ENCODE results near the gene UCHL1.

- RRBS: no CpG with 5 or more reads among the region's 5 CpGs
These were observed 10.7 kb downstream of the LIAS start for GRCh38 chr4:39469241-39470292.

- RRBS: no CpG with 5 or more reads among the region's 7 CpGs
These were observed 706 bp downstream of the UGDH start for GRCh38 chr4:39526611-39526855.

DNA sequence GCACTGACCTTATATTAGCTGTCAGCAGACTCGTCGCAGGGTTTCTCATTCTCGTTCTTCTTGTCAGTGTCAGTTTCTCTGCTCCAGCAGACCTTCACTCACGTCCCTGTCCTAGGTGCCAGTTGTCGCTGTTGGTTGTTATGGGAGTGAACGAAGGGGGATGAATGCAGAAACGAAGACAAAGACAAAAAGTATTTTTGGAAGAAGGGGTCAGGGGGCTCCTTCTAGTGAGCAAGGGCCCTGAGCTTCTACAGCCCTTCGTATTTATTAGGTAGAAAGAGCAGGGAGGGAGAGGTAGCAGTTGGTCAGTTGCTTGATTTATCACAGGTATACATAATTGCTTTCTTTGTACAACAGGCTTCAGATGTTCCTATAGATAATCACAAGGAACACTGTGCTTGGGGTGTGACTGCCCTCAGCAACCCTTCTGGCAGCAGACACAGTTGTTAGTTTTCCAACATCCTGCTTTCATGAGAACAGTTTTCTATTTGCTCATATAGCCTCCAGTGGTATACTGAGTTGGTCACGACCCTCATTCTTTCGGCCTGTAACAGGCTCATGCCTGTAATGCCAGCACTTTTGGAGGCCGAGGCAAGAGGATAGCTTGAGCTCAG, 16.7 kb upstream of the UGDH start:
- RRBS: no CpG with 5 or more reads among the region's 11 CpGs

- RRBS: no CpG with 5 or more reads among the region's 4 CpGs
These were observed 41.7 kb upstream of the UGDH start for GRCh38 chr4:39568916-39569409.

DNA sequence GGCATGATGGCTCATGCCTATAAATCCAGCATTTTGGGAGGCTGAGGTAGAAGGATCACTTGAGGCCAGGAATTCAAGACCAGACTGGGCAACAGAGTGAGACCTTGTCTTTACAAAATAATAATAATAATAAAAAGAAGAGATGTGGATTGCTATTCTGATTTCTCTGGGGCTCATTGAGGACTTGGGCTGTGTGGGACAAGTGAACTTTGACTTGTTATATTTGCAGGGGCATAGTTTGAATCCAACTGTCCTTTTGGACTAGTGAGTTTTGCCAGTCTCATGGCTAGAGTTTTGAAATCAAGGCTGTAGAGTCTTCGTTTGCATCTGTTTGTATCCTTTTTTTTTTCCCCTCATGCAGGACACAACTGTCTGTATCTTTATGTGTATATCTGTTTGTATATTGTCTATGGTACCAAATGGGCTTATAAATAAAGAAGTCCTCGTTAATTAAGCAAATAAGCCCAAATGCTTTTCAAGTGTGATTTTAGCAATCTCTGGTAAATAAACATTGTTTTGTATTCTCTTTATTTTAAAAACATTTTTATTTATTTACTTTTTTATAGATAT, 11.2 kb upstream of the SMIM14 start:
- RRBS: no CpG with 5 or more reads among the region's 2 CpGs

DNA sequence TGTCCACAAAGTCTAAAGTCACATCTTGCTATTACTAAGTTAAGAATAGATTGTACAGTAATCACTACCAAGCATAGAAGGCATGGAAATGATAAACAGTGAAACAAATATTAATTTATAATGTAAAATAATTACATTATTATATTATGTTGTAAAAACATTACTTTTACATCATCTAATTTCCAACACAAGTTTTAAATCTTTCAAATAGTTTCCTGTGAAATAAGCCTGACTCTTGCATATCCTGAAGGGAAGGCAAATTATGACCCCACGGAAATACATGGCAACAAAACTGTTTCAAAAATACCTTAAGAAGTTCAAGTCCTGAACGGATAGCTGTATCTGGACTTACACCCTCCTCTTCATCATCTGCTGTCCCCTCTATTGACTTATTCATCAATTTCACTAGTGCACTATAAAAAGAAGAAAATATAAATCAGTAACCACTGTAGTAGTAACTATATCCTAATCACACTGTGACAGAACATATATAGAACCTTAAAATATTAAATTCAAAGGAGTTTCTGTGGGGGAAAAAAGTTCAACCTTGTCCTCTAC, 98.2 kb downstream of the PDS5A start:
- RRBS: no CpG with 5 or more reads among the region's 2 CpGs

- RRBS: no CpG with 5 or more reads among the region's 4 CpGs
These were observed 23.2 kb upstream of the RHOH start for GRCh38 chr4:40173552-40174090.

DNA sequence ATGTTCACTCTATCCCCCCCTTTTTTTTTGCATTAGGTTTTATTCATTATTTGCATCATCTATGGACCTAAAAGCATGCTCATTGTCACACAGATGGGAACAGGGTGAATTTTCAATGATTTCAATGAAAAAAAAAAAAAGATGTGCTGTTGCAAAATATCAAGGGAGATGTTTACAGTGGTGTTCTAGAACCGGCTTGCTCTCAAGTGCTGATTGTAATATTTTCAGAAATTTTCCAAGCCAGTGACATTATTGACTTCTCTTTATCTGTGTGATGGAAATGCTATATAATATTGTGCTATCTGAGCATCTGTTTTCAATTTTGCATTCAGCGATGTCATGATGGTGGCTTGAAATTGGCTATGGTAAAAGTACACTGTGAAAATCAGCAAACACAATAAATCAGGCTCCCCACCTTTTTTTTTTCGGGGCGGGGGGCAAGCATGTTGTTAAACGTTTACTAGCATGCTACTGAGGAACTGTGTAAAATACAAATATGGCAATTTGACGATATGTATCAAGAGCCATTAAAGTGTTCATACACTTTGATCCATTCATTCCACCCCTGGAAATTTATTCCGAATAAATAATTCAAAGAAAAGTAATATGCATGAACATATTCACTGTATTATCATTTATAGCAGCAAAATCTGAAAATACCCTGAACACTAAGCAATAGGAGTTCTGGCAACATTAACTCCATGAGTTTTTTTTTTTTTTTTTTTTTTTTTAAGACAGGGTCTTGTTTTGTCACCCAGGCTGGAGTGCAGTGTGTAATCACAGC, 4.6 kb downstream of the RHOH start:
- RRBS: no CpG with 5 or more reads among the region's 7 CpGs

DNA sequence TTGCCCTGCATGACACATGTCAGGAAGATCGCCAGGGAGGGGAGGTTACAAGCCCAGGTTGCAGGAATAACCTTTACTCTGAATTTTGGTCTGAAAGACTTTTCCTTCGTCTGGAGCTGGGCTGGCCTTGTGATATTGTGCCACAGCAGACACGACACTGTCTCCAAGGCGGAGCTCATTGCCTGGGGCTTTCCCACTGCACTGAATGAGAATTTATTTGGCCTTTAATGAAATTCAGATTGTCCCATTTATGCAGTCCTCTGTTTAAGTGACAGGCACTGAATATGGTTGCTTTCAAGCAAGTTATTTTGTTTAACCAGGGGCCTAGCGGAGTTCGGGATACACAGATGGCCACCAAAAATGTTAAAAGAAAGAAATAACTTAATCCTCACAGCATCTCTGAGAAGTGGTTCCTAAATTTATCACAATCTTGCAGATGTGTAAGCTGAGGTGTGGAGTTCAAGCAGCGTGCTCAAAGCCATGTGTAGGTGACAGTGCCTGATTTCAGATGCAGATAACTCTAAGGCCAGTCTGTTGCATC, 45.2 kb downstream of the RHOH start:
- RRBS: no CpG with 5 or more reads among the region's 7 CpGs

DNA sequence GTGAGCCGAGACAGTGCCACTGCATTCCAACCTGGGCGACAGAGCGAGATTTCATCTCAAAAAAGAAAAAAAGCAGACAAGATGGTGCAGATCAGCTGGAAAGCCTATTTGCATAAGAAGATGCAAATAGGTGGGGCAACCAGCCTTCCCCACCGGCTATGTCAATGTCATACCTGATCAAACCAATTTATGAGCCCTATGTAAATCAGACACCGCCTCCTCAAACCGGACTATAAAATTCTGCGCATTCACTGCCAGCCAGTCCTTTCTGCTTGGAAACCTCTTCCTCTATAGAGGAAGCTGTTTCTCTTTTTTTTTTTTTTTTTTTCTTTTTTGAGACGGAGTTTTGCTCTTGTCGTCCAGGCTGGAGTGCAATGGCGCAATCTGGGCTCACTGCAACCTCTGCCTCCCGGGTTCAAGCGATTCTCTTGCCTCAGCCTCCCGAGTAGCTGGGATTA, 64.5 kb upstream of the CHRNA9 start:
- RRBS: no CpG with 5 or more reads among the region's 13 CpGs

- RRBS: no CpG with 5 or more reads among the region's 9 CpGs
These were observed 87.8 kb downstream of the CHRNA9 start for GRCh38 chr4:40422939-40423365.

GRCh38 chr4:40475575-40476216, 140.6 kb downstream of the CHRNA9 start:
- RRBS: no CpG with 5 or more reads among the region's 7 CpGs

DNA sequence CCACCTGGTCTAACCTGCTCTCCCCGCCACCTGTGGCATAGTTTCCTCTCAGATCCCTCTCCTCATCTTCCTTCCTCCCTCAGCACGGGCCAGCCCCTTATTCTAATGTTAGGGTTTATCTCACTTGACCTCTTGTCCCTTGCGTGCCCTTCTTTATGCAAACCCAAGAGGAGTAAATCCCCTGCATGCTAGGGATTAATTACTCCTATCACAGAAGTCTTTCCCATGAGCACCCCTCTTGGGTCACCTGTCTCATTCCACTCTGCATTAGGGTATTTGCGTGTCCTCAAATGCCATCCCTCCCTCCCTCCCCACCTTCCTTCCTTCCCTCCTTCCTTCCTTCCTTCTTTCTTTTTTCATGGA, 112.9 kb downstream of the RBM47 start:
- RRBS: no CpG with 5 or more reads among the region's 4 CpGs

DNA sequence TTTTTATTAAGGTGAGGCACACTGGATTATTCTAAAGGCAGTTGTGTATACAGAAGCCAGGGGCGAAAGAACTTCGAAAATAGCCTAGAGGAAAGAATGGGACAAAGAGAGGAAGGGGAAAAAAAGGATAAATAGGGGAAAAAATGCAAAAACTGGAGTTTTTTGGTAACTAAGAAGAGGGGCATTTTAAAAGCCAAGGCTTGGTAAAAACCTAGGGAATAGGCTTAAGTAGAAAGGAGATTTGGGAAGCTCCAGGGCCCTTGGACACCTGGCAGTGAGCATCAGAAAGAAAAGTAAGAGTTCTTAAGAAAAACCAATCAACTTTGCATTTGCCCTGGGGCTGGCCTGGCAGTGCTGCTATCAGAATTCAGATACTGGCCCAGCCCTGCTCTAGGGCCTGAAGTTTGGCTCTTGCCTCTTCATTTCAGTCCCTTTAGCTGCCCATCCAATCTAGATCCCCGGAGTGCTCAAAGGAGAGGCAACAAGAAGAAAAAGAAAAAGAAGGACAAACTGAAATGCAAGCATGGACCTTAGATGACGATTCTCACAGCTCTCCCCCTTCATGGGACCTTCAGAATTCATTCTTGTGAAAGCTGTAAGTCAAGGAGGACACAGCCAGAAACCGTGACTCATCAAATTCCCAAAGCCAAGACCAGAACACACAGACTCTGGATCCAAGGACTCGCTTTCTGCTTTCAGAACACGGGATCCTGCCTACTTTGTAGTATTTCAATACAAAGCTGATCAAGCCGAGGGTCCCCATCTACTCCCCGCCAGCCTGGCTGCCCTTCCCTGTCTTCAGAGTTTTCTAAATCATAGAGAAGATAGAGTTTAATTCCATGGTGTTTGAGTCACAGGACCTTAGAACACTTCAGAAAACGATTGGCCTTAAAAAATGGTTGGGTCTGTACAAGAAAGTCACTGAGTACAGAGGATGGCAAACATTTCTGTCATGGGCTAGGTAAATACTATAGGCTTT, 103.8 kb downstream of the RBM47 start:
- RRBS: no CpG with 5 or more reads among the region's 10 CpGs

GRCh38 chr4:40554570-40555061, 75.0 kb downstream of the RBM47 start:
- RRBS: no CpG with 5 or more reads among the region's 12 CpGs

DNA sequence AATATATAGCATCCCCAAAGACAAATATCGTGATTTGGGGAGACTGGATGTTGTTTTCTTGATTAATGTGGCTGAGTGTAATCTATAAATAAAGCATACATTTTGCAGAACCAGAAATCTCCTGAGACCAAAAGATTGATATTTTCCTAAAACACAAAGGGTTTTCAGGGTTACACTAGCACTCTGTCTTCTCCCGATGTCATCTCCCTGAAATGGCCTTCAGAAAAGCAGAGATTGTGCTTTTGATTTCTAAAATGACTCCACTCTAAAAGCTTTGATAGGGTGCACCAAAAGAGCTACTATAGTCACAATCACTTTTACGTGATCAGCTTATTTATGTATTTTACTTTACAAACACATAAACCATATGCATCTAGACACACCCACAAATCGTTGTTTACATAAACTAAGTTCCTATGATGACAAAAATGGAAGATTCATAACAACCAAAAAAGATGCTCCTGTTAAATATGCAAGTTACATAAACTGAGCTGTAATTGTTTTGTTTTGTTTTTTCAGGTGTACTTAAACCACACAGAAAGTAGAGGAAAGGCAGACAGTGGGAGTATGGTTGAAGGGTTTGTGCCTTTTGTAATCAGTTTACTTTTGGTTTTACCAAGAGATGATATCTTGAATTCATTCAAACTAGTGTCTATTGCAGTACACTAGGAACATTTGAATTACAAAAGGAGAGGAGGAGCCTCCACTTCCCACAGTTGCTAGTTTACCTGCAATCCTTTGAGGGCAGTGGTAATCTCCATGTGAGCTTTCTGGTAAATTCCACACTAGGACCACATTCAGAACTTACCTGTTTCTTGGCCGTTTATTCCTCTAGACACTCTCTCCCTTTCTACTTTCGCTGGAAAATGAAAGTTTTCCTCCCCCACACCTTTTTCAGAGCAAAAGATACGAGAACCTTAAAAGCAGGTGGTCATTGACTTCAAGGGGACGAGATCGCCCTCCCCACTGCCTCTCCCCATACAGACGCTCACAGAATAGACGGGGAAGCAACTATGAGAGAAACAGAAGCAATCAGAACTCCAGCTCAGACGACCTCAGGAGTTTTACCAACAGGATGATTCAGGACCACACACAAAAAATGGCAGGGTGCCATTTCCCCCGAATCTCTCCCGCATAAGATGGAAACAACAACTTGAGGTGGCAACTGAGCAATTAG, 3.5 kb downstream of the RBM47 start:
- RRBS: no CpG with 5 or more reads among the region's 14 CpGs

- RRBS: no CpG with 5 or more reads among the region's 2 CpGs
These were observed 2.3 kb upstream of the RBM47 start for GRCh38 chr4:40631951-40632325.

- RRBS: no CpG with 5 or more reads among the region's 1 CpG
These were observed 82.0 kb downstream of the APBB2 start for GRCh38 chr4:41132200-41132801.

DNA sequence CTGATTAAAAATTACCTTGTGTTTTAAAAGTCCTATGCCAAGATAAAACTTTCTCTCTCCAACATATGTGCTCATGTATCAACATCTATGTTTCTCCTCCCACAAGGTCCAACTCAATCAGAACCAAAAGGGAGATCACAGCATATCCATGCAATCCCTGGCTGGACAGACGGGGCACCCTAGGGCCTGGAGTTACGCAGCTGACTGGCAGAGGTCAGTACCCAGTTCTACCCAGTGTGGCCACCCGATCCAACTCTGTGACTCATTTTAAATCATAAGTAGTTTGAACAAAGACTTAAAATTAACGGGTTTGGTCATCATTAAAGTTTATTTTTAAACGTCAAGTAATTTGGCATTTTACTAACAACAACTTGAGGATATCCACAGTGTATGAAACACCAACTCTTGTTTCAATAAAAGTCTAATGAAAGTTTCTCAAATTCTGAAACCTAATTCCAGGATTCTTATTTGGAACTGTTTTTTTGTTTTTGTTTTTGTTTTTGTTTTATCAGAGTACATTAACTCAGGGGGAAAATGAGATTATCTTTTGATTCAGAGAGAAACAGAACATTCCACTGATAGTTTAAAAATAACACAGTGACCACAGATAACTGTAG, 59.5 kb downstream of the APBB2 start:
- RRBS: no CpG with 5 or more reads among the region's 5 CpGs

- RRBS: 2% methylated on average over 14 of the region's 39 CpGs
These were observed at the start of gene UCHL1 for GRCh38 chr4:41256559-41257083. Gene UCHL1, plus strand, starts transcription at chr4:41256928.